Measurements from ENCODE around the gene PHLPP1.

GRCh38 chr18:58442459-58442776 lies 186.5 kb downstream of the ALPK2 start:
- RAMPAGE, long total RNA: no peak
- RRBS: no CpG with 5 or more reads among the region's 3 CpGs

GRCh38 chr18:58452014-58452899 lies 176.6 kb downstream of the ALPK2 start:
- RAMPAGE, long total RNA: no peak
- RRBS: no CpG with 5 or more reads among the region's 7 CpGs

- RAMPAGE, long total RNA: no peak
- RRBS: no CpG with 5 or more reads among the region's 4 CpGs
These were observed 10.9 kb upstream of the ALPK2 start for GRCh38 chr18:58639734-58640302.

DNA sequence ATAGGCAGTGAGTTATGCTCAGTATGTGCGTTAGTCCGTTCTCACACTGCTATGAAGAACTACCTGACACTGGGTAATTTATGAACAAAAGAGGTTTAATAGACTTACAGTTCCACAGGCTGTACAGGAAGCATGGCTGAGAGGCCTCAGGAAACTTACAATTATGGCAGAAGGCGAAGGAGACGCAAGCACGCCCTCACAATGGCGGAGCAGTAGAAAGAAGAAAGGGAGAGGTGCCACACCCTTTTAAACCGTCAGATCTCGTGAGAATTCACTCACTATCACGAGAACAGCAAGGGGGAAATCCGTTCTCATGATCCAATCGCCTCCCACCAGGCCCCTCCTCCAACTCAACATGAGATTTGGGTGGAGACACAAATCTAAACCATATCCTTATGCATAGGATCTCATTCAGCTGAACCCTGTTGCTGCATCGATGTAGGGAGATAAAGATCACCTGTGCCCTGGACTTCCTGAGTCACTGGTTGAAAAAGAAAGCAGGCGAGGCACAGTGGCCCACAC lies 84.6 kb upstream of the ZNF532 start:
- RAMPAGE, long total RNA: no peak
- RRBS: no CpG with 5 or more reads among the region's 13 CpGs

DNA sequence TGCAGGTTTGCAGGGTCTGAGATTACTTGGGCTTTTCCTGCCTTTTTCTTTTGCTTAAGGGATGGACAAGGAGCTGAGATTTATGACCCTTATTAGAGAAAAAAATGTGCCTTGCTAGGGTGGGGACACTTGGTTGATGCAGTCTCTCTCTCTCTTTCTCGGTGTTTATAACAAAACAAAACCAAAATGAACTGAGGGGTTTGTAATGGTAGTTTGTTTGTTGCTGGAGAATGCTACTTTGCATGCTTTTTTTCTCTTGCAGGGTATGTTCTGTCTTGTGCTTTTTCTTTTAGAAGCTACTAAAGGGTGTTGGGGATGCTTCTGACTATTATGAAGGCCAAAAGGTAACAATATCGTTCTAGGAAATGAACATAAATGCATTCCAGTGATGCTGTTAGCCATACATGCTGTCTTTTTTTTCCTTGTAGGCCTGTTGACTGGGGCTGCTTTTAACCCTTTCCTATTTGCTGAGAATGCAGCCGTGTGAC lies 409 bp downstream of the ZNF532 start:
- RAMPAGE, long total RNA: no peak
- RRBS: no CpG with 5 or more reads among the region's 3 CpGs

DNA sequence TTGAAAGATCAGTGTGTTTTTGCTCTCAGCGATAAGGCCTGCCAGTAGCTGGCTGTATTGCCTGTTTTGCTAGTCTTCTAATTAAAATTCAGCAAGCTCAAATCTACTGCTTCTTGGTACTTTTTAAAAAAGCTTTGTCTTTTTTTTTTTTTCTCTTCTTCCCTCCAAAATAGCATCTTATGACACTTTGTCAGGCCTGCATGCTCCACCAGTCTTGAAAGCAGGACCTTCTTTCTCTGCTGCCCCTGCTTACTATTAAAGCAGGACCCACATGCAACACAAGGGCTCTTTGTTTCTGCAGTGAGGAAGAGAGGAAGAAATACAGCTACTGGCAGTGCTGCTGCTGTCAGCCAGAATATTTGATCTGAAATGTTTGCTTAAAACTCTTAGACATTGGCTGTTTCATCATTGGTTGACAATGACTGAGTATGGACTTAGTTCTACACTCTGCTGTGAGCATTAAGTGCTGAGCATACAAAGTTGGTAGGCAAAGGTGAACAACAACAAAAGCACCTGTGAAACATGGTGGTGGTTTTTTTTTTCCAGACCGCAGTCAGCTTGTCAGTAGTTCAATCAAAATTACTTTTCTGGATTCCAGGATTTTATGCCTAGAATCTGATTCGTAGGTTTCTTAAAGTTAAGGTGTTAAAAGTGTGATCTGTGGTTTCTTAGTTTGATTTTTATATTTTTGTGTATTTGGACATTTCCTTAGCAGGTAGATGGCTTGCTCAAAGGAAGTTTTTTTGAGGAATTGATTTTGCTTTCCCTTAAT lies 2.0 kb downstream of the SEC11C start:
- RAMPAGE, long total RNA: no peak
- RRBS: no CpG with 5 or more reads among the region's 3 CpGs

DNA sequence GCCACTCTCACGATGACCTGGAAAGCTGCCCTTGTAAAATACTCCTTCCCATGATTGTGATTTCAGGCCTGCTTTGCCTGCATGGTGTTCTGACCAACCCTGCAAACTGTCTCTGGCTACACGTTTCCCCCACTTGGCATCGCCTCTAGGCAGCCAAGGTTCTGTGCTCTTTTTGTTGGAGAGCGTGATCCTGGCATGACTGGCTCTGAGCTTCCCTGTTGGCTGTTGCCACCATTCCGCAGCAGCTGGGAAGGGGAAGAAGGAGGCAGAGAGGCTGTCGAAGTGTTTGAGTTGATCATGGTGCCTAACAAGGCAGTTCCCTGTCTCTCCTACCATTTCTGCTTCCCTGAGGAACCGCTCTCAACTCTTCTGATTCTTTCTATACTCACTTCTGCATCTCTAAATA lies 111.8 kb upstream of the LMAN1 start:
- RAMPAGE, long total RNA: no peak
- RRBS: no CpG with 5 or more reads among the region's 7 CpGs

GRCh38 chr18:59623934-59624381 lies 73.3 kb downstream of the CCBE1 start:
- RAMPAGE, long total RNA: no peak
- RRBS: no CpG with 5 or more reads among the region's 3 CpGs

GRCh38 chr18:59900111-59900832 lies 476 bp downstream of the PMAIP1 start:
- RAMPAGE, long total RNA: no peak
- RRBS: 2% methylated on average over 22 of the region's 54 CpGs

DNA sequence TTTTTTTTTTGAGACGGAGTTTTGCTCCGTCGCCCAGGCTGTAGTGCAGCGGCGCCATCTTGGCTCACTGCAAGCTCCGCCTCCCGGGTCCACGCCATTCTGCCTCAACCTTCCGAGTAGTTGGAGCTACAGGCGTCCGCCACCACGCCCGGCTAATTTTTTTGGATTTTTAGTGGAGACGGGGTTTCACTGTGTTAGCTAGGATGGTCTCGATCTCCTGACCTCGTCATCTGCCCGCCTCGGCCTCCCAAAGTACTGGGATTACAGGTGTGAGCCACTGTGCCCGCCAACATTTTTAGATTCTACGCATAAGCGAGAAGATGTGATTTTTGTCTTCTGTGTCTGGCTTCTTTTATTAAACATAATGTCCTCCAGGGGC lies 78.5 kb downstream of the MC4R start:
- RAMPAGE, long total RNA: no peak
- RRBS: no CpG with 5 or more reads among the region's 21 CpGs

- RAMPAGE, long total RNA: no peak
- RRBS: no CpG with 5 or more reads among the region's 2 CpGs
These were observed 113.1 kb downstream of the PIGN start for GRCh38 chr18:62073643-62074339.

DNA sequence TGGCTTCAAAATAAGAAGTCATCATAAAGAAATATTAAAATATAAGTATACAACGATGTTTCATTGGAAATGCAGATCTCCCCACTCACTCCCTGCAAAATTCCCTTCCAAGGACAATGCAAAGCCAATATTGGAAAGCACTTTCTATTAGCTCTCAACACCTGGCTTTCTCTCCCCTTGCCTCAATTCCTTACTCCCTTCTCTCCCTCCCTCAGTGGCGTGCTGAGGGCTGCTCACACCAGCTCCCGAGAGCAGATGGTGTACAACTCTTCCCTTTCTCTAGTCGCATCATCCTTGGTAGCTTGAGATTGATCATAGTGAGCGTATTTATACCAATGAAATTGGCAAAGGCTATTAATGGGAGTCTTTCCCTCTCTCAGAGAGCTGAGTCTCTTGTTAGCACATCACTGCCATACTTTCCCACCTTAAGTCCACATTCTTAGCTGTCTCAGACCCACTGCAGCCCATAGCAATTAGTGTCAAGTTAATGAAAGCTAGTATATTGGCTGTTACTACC lies 57.9 kb downstream of the PIGN start:
- RAMPAGE, long total RNA: no peak
- RRBS: no CpG with 5 or more reads among the region's 5 CpGs

DNA sequence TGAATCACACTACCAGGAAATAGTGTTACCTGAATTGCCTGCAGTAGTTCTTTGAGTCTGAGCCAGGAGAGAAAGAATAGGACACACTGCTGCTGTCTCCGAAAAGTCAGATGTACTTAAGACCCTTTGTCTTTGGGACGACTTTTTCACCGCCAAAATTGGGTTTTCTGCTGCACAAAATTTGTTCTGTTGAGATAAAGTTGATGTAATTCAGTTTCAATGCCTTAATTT lies 1.2 kb downstream of the RELCH start:
- RAMPAGE, long total RNA: no peak
- RRBS: no CpG with 5 or more reads among the region's 3 CpGs

DNA sequence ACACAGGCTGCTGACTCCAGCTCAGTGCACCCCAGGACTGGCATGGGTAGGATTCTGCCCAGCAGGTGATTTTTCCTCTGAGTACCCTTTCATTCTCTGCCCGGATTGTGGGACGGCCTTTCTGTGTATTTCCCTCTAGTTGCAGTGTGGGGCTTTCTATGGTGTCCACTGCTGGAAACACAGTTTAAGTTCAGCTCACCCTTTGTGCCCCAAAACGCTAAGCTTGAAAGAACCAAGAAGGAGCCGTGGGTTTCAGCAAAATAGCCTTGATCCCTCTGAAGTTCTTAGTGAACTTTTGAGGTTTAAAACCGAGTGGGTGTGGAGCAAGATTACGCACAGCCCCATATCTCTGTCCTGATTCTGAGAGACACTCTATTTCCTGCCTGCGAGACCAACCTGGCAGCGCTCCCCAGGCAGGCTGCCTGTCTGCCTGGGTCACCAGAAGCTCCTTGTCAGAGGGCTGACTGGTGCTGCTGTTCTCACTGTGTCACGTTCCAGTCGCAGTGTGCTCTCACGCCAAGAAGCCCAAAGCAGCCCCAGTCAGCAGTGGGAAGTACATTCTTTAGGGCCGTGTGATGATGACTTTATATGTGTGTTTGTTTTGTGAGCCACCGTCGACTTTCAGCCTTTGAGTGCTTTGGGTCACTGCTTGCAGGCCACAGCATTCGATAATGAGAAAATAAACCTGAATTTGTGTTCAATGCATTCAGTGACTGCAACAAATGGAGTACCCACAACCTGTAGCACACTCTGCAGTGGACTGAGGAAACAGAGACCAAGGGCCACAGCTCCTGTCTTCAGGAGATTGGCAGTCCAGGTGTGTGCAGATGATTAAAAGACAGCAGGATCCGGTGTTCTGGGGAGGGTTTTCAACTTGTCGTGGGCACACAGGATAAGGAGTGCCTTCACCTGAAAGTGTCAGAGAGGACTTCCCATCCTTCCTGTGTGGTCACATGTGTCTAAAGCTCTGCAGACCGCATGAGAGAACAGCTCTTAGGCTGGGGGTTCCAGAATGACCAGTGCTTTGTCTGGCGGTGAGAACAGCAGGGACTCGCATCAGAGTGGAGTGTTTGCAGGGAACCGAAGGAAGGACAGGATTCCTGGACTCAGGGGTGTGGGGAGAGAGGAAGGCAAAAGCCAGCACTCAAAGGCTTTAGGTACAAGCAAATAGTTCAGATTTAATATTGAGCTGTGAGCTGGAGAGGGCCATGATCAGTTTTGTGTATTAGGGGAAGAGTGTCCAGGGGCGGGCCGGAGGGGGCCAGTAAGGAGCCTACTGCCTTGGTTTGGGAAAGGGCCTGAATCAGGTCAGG lies 4.7 kb downstream of the TNFRSF11A start:
- RAMPAGE, long total RNA: no peak
- RRBS: no CpG with 5 or more reads among the region's 23 CpGs

DNA sequence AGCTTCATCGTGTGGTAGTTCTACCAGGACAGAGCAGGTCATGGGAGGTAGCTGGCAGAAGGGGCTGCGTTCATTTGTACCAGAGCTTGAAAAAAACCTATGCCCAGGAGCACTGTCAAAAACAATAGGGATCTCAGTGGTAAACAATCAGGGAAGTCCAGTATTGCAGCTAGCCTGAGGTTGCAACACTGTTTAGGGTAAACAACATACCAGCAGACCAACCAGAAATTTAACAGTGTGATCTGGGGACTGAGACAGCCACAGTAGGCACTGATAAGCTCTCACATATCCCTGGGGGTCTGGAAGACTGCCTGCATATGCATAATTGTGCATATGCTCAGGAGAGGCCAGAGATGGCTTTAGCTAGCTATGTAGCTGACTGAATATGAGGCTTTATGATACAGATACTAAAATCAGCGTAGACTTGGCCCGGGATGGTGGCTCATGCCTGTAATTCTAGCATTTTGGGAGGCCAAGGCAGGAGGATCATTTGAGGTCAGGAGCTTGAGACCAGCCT lies 12.0 kb upstream of the ZCCHC2 start:
- RAMPAGE, long total RNA: no peak
- RRBS: no CpG with 5 or more reads among the region's 4 CpGs

DNA sequence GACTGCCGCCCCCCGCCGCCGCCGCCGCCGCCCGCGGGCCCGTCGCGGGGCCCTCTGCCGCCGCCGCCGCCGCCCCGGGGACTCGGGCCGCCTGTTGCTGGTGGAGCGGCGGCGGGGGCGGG lies 578 bp downstream of the ZCCHC2 start:
- RAMPAGE, long total RNA: no peak
- RRBS: 1% methylated on average over 7 of the region's 24 CpGs

GRCh38 chr18:62538939-62540140 lies 16.5 kb downstream of the ZCCHC2 start:
- RAMPAGE, long total RNA: no peak
- RRBS: no CpG with 5 or more reads among the region's 14 CpGs

- RAMPAGE, long total RNA: no peak
- RRBS: no CpG with 5 or more reads among the region's 15 CpGs
These were observed 61.8 kb downstream of the ZCCHC2 start for GRCh38 chr18:62584489-62585205.

- RAMPAGE, long total RNA: no peak
- RRBS: under 1% methylated on average over 35 of the region's 87 CpGs
These were observed at the start of gene PHLPP1 for GRCh38 chr18:62715433-62715993. PHLPP1 (plus strand) TSS chr18:62715541.

- RAMPAGE, long total RNA: no peak
- RRBS: no CpG with 5 or more reads among the region's 9 CpGs
These were observed 26.0 kb downstream of the PHLPP1 start for GRCh38 chr18:62741012-62742076.

All from epithelial cell of alveolus of lung (primary cell).